ENCODE results near the genes PLCXD3 and FBXO4.

- PRO-cap = no peak
Observed at GRCh38 chr5:41509350-41510211, 820 bp downstream of the PLCXD3 start.

- PRO-cap = bidirectional peak, plus-strand start at chr5:41510734, minus-strand start at chr5:41510598
Observed at GRCh38 chr5:41510212-41510972, at the start of gene PLCXD3. TSS of gene PLCXD3 (minus strand) at chr5:41510601.

- PRO-cap = bidirectional peak, plus-strand start at chr5:41870089, minus-strand start at chr5:41869905
Observed at GRCh38 chr5:41869542-41870236, 536 bp downstream of the OXCT1 start.

DNA sequence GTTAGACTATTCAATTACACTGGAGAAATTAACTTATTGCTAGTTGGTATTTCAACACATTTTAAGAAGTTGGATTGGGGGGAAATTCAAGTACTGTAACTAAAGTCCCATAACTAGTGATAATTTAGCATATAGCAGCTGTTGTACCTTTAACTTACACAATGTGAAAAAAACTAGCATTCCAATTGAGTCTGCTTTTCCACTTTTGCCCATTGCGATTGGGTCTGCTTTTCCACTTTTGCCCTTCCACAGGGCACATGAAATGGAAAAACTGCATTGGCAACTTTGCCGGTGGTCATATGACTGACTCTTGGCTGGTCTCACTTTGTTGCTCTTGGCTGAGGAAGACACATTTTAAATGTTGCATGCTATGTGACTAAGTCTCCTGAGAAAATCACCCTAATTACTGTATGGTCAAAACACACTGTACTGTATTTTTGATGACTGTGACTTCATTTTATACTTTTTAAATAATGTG is 1.5 kb upstream of the OXCT1 start:
- PRO-cap = unidirectional peak, minus-strand start at position 220 of the sequence

- PRO-cap = bidirectional peak, plus-strand start at chr5:41925305, minus-strand start at chr5:41925248
Observed at GRCh38 chr5:41924398-41925443, at the start of gene FBXO4. TSS of gene FBXO4 (plus strand) at chr5:41925281.

- PRO-cap = no peak
Observed at GRCh38 chr5:42377556-42377986, 45.7 kb upstream of the GHR start.

- PRO-cap = no peak
Observed at GRCh38 chr5:42586508-42587022, 163.3 kb downstream of the GHR start.

GRCh38 chr5:42798712-42799004 is 13.0 kb downstream of the SELENOP start:
- PRO-cap = no peak

- PRO-cap = no peak
Observed at GRCh38 chr5:42990739-42991388, 49.3 kb downstream of the ANXA2R start.

GRCh38 chr5:43039302-43040256 is 540 bp downstream of the ANXA2R start:
- PRO-cap = bidirectional peak, plus-strand start at chr5:43039554, minus-strand start at chr5:43039530; bidirectional peak, plus-strand start at chr5:43040059, minus-strand start at chr5:43039900; bidirectional peak, plus-strand start at chr5:43040067, minus-strand start at chr5:43040093

DNA sequence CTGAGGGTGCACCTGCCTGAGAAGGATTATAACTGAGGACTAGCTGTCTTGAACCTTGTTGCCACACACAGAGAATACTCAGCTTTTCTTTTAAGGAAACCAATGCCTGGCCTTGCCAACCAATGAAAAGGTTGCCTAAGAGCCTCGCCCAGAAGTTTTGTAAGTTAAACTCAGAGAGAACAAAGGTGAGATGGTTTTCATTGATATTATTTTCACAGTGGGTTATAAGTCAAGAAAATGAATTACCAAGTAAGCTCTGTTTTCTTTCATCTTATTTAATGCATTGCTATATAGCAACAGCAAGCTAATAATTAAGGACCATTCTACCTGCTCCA is 45.0 kb downstream of the NIM1K start:
- PRO-cap = no peak

DNA sequence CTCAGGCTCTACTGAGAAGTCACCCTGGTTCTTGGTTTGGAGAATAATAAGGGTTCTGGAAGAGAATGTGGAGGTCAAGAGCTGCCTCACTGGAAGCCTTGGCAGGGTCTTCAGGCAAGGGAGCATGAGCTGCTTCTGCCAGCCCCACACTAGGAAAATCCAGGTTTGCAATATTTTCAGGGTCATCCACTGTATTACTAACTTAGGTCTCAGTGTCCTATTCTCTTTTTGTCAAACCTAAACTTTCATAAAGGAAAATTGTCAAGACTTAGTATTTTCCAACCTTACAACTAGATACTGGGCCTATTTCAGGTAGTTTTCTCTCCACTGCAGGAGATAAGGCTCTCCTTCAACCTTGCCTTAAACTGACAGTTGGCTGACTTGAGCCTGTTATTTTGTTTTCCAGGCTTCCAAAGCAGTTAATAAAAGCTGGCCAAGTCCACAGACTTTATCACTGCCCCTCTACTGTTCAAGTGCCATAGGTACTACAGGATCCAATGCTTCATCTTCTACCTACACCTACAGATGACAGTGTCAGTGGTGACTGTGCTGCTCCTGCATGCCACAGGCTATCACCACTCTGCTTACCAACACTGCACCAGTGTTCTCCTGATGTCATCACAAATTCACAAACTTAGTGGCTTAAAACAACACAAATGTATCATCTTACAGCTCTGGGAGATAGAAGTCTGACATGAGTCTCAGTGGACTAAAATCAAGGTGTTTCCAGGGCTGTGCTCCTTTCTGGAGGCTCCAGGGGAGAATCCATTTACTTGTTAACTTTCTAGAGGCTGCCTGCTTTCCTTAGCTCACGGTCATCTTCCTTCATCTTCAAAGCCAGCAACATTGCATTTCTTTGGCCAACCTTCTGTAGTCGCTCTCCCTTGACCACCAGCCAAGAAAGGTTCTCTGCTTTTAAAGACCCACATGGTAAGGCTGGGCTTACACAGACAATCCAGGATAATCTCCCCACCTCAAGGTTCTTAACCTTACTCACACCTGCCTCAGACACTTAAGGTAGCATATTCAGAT is 26.6 kb downstream of the HMGCS1 start:
- PRO-cap = no peak

- PRO-cap = bidirectional peak, plus-strand start at chr5:43313670, minus-strand start at chr5:43313467
Observed at GRCh38 chr5:43313525-43314115, 408 bp upstream of the HMGCS1 start.

DNA sequence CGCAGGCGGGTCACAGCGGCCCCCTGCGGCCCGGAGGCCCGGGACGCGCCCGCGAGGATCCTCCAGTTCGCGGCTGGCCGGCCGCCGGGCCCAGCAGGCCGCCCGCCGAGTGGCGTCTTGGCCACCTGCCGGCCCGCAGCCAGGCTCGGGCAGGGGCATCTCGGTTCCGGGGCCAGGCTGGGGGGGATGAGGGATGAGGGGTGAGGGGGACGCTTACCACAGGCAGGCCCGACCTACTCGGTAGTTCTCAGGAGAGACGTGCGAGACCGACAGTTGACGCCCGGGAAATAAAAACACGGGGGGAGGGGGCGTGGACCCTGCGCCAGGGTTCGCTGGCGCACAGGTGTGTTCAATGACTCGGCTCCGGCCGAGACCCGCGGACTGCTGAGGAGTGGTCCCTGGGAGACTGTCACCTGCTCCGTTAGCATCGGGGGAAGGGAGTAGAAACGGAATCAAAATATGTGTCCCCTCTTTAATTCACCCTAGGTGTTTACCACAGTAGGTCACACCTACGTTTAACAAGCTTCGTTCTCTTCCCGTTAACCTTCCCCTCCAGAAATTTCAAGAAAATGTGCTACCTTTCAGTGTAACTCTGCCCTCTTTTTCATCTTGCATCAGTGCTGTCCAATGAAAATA is 364 bp upstream of the PAIP1 start:
- PRO-cap = bidirectional peak, plus-strand start at position 65 of the sequence, minus-strand start outside the sequence; unidirectional peak, minus-strand start at position 111 of the sequence

GRCh38 chr5:50667702-50668197 is 1.3 kb downstream of the PARP8 start:
- PRO-cap = bidirectional peak, plus-strand start at chr5:50668310, minus-strand start at chr5:50668102

DNA sequence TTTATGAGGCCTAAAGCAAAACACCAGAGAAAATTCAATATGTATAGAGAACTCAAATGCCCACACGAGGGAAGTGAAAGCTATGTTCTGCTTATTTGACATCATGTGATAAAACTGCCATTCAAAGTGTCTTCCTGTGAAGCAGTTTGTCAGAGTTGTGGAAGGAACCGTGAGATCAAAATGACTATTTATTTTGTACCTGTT is 190.3 kb downstream of the PARP8 start:
- PRO-cap = no peak

GRCh38 chr5:50923274-50923908 is 257.0 kb downstream of the PARP8 start:
- PRO-cap = no peak

- PRO-cap = no peak
Observed at GRCh38 chr5:51465178-51465642, 82.0 kb downstream of the ISL1 start.

GRCh38 chr5:52777180-52777505 is 10.6 kb upstream of the ITGA1 start:
- PRO-cap = no peak

GRCh38 chr5:52798951-52799839 is 11.5 kb downstream of the ITGA1 start:
- PRO-cap = no peak